ENCODE results near the gene IGSF5.

DNA sequence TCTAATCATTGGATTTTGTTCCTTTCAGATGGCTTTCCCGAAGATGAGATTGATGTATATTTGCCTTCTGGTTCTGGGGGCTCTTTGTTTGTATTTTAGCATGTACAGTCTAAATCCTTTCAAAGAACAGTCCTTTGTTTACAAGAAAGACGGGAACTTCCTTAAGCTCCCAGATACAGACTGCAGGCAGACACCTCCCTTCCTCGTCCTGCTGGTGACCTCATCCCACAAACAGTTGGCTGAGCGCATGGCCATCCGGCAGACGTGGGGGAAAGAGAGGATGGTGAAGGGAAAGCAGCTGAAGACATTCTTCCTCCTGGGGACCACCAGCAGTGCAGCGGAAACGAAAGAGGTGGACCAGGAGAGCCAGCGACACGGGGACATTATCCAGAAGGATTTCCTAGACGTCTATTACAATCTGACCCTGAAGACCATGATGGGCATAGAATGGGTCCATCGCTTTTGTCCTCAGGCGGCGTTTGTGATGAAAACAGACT is 47.8 kb downstream of the B3GALT5 start:
- PRO-cap = no peak
- RAMPAGE, long total RNA, 4 experiments = no peak in any of the 4 experiments

- PRO-cap = no peak
- RAMPAGE, long total RNA, 4 experiments = no peak in any of the 4 experiments
Measured at GRCh38 chr21:39670080-39670795, 57.5 kb downstream of the B3GALT5 start.

DNA sequence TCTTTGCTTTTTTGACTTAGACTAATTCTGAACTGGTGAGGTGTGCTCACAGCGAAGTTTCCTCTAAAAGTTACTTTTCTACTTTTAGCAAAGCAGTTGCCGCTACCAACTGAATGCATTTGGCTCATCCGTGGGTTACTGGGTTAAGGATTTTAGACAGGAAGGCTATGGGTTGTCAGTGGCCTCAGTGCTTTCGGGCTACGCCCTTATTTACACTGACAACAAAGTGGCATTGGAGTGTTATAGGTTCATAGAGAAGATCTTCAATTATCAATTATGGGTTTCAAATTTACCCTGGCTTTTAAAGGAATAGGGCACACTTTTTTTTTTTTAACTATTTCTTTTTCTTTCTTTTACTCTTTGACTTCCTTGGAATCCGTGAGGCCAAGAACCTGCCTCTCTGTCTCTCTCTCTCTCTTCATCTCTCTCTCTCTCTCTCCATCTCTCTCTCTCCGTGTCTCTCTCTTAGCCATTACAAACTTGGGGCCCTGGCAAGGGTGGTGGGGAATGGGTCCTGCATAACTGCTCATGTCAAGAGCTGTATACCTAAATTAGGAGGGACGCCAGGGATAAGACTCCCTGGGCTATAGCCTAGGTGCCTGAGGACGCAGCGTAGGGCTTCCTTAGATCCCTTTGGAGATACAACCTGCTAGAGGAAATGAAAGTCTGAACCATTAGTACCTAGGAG is at the start of gene IGSF5:
Gene IGSF5 (plus strand): TSS at position 447 of the 688 bp plus-strand sequence.
- PRO-cap = no peak
- RAMPAGE, long total RNA, 4 experiments = no peak in any of the 4 experiments

GRCh38 chr21:39788378-39788955 is 43.5 kb downstream of the IGSF5 start:
- PRO-cap = no peak
- RAMPAGE, long total RNA, 4 experiments = no peak in any of the 4 experiments

- PRO-cap = no peak
- RAMPAGE, long total RNA, 4 experiments = no peak in any of the 4 experiments
Measured at GRCh38 chr21:41219301-41220180, 51.6 kb downstream of the BACE2 start.

- PRO-cap = no peak
- RAMPAGE, long total RNA, 4 experiments = no peak in any of the 4 experiments
Measured at GRCh38 chr21:41257114-41257401, 59.5 kb upstream of the FAM3B start.

DNA sequence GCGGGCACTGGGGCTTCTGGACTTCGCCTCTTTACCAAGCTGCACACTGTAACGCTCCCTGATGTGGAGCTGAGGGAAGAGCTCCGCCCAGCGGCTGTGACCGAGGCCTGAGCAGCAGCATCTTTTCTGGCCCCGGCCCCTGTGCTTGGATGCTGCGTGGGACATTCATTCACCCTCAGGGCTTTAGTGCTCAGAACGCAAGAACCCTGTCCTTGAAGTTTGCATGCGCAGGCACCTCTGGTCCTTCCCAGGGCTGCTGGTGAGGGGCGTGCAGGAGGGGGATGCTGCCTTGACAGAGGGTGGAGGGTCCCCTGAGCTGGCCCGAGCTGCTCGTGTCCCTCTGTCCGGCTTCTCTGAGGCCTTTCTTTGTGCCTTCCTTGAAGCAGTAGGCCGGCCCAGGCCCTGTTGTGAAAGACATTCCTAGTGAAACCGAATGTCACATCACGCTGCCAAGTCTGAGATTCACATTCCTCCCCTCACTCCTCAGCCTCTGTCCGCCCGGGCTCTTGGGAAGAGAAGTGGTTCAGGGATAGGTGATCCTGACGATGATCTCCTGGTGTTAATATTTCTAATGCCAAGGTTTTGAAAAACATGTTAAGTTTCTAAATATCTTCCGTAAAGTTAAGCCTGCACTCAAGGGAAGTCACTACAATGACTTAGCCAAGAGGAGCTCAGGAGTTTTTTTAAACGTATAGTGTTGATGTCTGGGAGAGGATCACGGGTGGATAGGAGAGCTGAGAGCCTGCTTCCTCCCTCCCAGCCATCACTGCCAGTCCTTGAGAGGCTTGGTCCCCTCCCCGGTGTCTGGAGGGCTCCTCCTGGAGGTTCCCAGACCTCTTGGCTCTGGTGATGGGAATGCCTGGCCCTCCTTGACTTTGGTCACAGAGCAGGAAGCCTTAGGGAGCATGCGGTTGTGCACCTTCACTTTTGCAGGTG is 1.2 kb upstream of the MX2 start:
- PRO-cap = no peak
- RAMPAGE, long total RNA, 4 experiments = no peak in any of the 4 experiments

- PRO-cap = no peak
- RAMPAGE, long total RNA, 4 experiments = no peak in any of the 4 experiments
Measured at GRCh38 chr21:41368845-41369950, 7.4 kb downstream of the MX2 start.

DNA sequence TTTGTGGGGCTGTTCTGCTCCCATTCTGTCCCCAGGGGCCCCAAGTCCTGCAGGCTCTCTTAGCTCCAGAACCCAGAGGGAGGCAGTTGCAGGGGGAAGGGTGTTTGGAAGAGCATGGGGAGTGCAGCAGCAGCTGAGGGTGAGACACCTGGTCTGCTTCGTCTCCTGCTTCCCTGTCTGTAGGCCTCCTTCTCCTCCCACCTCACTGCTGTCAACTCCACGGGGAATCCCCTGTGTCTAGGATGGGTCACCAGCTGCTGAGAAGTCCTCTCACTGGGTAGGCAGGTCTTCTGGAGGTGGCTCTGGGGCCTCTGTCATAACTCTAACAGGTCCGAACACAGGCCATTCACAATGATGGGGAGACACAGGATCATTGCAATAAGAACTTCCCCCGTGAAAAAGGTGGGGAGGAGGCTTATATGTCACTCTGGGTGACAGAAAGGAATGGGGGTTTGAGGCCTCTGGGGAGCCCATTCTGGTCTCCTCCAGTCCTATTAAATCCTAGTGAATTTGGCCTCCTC is 13.1 kb upstream of the TMPRSS2 start:
- PRO-cap = no peak
- RAMPAGE, long total RNA, 4 experiments = no peak in any of the 4 experiments

DNA sequence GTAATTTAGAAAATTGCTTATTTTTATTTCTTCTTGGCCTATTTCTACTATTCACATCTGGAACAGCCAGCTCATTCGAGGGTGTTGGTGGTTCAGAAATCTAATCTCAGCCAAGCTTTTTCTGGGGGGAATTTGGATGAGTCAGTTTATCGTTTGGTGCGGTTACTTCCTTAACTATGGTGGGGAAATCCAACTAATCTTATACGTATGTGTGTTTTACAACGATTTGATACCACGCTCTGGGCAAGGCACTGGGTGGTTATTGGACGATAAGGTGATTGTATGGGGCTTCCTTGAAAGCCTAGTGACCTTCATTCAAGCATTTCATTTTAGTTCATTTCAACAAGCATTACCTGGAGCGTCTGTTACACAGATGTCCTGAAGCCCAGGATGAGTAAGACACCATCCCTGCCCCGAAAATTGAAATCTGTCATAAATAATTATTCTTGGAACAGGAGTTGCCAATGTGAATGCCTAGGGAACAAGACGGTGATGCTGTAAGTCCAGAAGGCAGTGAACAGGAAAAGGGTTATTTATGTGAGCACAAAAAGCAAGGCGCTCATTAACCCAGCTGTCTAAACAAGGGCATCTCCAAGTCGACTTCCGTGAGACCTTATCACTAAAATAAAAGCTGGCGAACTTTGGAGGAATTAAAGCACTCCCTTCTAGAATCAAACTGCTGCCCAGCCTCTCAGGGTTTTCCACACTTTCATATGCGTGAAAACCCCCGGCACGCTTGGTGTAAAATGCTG is 52.2 kb upstream of the TMPRSS2 start:
- PRO-cap = no peak
- RAMPAGE, long total RNA, 4 experiments = no peak in any of the 4 experiments

DNA sequence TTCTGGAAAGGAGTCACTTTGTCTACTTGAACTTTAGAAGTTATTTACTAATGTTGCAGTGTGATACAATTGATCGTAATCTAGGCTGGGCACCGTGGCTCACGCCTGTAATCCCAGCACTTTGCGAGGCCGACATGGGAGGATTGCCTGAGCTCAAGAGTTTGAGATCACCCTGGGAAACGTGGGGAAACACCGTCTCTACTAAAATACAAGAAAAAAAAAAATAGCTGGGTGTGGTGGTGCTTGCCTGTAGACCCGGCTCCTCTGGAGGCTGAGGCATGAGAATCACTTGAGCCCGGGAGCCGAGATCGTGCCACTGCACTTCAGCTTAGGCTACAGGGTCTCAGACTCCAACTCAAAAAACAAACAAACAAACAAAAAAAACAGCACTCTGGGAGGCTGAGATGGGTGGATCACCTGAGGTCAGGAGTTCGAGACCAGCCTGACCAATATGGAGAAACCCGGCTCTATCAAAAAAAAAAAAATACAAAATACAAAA is 57.7 kb upstream of the TMPRSS2 start:
- PRO-cap = no peak
- RAMPAGE, long total RNA, 4 experiments = no peak in any of the 4 experiments

DNA sequence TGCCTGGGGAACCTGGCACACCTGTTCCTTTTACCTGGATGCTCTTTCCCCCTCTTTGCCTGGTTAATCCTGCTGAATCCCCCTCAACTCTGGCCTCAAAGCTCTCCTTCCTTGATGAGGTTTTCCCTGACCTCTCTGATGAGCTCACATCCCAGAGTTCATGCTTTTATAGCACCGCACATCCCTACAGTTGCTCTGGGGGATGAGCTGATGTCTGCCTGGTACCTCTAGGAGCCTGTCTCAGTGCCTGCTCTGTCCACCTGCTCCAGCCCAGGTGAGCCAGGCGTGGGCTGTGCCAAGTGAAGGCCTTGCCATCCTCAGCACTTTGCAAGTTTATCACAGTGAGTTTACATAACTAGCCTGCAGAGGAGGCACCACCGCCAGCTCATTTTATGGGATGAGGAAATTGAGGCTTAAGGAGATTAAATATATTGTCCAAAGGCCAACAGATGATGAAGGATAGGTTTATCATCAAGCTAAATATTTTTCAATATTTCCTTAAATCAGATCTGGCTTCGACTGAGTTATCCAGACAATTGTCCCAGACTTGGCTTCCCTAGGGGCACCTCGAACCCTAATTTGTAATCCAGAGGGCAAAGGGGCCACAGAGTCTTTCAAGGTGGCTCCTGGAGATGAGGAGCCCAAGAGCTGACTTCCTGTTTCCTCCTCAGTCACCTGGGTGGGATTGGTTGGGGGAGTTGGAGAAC is 58.7 kb upstream of the TMPRSS2 start:
- PRO-cap = no peak
- RAMPAGE, long total RNA, 4 experiments = no peak in any of the 4 experiments

- PRO-cap = no peak
- RAMPAGE, long total RNA, 4 experiments = no peak in any of the 4 experiments
Measured at GRCh38 chr21:41568627-41569144, 60.7 kb upstream of the TMPRSS2 start.

- PRO-cap = no peak
- RAMPAGE, long total RNA, 4 experiments = no peak in any of the 4 experiments
Measured at GRCh38 chr21:41583272-41584088, 75.5 kb upstream of the TMPRSS2 start.

DNA sequence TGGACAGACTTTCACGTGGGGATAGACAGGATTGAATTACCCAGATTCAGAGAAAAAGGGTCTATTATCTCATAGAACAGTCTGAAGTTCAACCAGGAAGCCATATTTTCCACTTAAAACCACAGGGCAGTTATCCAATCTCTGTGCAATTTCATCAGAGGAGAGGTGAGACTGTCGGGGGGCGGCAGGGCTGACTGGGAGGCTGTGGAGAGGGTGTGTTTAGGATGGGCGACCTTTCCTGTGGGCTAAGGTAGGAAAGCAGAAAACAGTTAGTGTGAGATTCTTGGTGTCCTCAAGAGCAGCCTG is 124.4 kb downstream of the RIPK4 start:
- PRO-cap = no peak
- RAMPAGE, long total RNA, 4 experiments = no peak in any of the 4 experiments

DNA sequence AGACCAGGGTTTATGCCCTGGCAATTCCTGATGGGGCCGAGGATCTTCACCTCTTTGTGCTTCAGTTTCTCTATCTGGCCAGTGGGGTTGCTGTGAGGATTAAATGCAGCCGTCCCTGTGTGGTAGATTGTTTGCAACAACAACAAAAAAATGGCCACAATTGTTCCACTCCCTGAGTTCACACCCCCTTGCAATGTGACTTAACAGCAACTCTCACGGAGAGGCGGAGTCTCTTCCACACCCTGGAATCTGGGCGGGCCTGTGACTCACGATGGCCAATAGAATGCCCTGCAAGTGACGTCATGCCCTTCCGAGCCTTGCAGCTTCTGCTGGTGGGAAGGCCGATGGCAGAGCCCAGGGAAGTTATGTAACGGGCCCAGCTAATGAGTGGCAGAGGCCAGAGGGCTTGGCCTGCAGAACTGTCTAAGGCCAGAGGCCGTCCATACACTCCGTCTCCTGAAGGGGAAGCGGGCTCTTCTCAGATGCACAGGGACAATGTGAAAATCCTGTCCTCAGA is 87.9 kb downstream of the RIPK4 start:
- PRO-cap = no peak
- RAMPAGE, long total RNA, 4 experiments = no peak in any of the 4 experiments

DNA sequence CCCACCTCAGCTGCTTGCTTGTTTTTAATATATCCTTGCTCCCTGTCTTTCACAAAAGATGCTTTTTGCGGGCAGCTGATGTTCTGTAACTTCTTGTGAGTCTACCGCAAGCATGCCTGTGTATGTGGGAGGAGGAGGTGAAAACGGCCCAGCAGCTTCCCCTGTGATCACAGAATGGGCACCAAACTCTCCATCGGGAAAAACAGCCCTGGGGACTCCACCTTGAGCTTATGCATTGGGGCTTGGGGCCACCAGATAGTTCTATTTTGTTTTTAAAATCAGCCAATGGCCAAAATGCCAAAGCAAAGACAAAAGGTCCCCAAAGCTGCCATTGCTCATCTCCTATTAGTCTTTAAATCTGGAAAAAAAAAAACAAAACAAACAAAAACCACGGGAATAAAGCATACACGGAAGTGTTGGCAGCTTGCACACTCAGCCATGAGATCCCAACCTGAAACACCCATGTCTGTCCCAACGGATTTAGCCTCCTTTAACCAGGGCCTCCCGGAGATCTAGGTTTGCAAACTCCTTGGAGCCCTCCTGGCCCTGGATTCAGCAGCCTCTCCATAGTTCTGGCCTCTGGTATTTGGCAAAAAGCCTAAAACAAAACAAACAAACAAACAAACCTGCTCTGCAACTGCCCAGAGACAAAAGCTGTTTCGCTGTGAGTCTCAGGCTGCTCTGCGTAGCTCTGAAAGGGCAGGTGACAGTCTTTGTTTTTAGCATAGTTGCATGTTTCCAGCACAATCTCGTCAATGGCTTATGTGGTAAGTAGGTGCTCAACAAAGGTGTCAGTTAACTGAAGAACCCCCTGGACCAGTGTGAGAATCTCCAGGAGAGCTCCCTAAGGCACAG is 86.6 kb downstream of the RIPK4 start:
- PRO-cap = no peak
- RAMPAGE, long total RNA, 4 experiments = no peak in any of the 4 experiments

GRCh38 chr21:41767680-41768444 is 1.0 kb upstream of the RIPK4 start:
- PRO-cap = no peak
- RAMPAGE, long total RNA, 4 experiments = no peak in any of the 4 experiments

GRCh38 chr21:41800087-41800737 is 33.4 kb upstream of the RIPK4 start:
- PRO-cap = no peak
- RAMPAGE, long total RNA, 4 experiments = no peak in any of the 4 experiments

- PRO-cap = no peak
- RAMPAGE, long total RNA, 4 experiments = no peak in any of the 4 experiments
Measured at GRCh38 chr21:41928652-41929145, 25.1 kb downstream of the C2CD2 start.